Jurkat, Clone E6-1 (cell line): ENCODE results near the gene ARMC5.

GRCh38 chr16:30805004-30805996 lies 18.3 kb upstream of the ZNF629 start:
- RRBS: 100% methylated on average over 3 of the region's 62 CpGs

DNA sequence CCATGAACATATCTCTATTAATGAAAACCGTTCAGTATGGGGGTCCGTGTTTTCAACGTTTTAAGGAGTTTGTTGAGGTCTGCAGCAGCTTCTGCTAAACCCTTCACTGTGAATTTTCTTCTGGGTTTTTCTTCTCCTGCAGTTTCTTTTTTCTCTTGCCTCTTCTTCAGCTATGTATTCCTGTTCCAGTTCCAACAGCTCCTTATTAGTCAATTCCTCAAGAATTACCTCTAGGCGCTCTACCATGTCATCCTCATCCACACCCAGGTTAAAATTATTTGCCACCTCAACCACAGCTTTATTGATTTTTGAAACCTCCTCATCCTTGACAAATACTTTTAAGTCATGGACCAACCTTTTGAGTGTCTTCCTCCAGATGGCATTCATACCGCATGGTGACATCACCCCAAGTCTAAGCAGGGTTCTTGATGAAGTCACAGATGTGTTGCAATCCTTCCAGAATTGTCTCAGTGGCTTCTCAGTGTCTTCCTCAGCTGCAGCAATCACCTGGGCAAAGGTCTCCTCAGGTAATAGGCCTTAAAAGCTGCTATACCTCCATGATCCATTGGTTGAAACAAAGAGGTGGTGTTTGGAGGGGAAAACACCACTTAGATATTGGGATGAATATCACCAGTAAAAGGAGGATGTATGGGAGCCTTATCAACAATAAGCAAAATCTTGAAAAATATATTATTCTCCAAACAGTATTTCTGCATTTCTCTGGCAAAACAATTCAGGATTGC lies 40.1 kb downstream of the BCL7C start:
- RRBS: no CpG with 5 or more reads among the region's 5 CpGs

DNA sequence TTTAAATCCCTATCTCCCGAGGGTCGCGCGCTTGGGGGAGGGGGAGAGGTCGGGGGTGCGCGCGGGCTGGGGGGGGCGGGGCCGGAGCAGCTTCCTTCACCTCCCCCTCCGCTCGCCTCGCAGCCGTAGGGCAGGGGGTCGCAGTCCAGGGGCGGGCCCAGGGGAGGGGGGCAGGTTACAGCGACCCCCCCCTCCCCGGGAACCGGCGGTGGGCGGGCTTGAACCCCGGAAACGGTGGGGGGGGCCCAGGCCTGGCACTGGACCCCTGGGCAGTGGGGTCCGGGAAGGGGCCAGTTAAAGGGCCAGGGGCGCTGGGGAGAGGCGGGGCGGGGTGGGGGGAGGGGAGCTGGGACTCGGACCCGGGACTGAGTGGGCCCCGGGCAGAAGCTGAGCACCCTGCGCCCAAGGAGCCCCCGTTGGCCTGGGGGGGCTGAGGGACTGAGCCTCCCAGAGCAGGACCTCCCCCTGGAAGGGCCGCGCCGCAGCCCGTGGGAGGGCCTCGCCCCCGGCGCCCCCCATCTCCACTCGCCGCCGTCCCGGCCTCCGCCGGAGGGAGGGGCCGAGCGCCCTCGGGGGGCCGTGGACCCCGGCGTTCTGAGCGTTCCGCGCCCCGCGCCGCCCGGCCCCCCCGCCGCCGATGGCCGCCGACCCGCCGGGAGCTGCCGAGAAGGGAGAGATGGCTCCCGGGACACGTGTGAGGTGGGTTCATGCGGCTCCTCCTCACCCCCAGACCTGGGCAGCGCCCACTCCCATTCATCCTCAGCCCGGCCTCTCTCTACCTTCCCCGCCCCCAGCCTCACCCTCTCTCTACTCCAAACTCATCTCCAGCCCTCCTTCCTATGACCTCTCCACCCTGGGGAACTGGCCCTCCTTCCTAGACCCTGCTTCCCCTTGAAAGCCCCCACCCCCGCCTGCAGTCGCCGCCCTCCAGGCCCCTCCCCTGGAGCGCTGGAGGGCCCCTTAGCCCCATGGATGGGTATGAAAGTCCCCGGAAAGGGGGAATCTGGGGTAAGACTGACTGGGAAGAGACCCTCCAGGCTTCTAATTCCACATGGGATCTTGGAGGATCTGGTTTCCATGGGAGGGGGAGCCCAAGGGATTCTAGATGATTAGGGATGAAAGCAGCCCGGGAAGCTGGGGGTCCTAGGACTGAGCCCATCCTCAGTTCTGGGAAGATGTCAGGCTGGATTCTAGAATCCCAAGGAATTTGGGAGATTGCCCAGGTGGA lies 803 bp downstream of the FBXL19 start:
- RRBS: 6% methylated on average over 18 of the region's 78 CpGs

DNA sequence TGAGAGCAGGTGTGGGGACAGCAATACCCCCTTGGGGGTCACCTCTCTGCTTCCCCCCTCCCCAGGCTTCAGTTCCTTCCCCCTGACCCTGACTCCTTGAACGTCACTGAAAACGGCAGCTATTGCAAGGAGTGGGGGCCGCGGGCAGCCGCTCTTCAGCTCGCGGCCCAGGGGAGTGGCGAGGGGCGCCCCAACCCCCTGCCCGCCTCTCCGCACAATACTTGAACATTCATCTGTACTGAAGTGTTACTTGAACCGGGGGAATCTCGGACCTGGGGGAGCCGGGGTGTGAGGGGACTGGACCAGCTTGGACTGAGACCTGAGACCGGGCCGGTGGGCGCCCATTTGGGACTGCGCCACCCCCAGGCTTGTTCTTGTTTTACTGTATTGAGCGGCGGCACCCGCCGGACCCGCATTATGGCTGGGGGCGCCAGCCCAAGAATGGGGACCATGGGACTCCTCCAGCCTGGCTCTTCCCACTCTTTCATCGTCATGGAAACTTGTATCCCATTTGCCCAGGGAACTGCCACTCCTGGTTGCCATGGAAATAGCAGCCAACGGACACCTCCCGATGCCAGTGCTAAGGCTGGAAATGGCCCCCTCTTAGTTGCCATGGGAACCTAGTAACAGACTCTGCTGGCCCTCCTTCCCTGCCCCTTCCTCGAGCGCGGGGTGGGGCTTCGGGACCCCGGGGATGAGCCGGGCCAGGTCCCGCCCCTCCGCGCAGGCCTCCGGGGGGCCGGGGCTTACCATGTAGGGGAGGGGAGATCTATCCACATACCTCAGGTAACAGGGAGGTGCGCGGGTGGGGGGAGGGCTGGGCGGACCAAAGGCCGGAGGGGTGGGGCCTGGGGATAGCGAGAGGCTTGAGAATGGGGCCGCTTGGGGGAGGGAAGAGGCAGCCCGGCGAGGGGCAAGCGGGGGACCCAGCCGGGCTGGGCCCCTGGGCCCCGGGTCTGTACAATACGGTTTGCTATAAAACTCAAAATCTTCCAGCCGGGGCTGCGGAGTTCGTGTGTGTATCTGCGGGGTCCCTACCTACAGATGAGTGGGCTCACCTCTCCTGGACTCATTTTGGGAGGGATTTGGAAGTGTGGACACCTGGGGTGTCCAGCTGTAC lies 725 bp upstream of the ORAI3 start:
- RRBS: 92% methylated on average over 5 of the region's 54 CpGs

- RRBS: no CpG with 5 or more reads among the region's 25 CpGs
Measured at GRCh38 chr16:30949614-30950733, 1.1 kb downstream of the ORAI3 start.

- RRBS: no CpG with 5 or more reads among the region's 23 CpGs
Measured at GRCh38 chr16:31001903-31002924, 8.2 kb downstream of the STX1B start.

GRCh38 chr16:31063579-31064160 lies 10.4 kb downstream of the ZNF668 start:
- RRBS: no CpG with 5 or more reads among the region's 42 CpGs

GRCh38 chr16:31141662-31142360 lies 6.3 kb upstream of the PRSS8 start:
- RRBS: no CpG with 5 or more reads among the region's 19 CpGs

GRCh38 chr16:31187265-31187974 lies 7.5 kb downstream of the FUS start:
- RRBS: no CpG with 5 or more reads among the region's 10 CpGs

GRCh38 chr16:31265131-31265909 lies 5.5 kb downstream of the ITGAM start:
- RRBS: no CpG with 5 or more reads among the region's 17 CpGs

DNA sequence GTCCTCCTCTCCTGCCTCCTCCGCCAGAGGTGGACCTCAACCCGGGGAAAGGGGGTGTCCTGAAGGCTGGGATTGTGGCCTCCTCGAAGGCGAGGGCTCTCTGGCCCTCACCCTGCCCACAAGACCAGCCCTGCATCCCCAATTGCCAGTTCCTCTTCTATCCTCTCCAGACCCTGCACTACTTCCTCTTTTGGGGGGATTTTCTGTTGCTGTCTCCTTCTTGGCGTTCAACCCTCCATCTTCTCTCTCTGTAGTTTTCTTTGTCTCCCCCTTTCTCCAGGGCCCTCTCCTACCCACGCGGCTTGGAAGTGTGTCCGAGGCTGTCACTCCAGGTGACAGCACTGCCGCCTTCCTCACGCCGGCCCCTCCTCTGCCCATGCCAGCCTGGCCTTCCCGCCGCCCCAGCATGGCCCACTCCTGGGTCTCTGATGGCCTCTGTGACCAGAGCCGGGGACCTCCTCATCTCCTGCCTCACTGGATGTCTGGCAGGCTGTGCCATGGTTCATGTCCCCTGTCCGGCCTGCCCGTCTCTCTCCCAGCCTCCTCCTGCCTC lies 2.5 kb upstream of the ITGAX start:
- RRBS: 7% methylated on average over 2 of the region's 16 CpGs

DNA sequence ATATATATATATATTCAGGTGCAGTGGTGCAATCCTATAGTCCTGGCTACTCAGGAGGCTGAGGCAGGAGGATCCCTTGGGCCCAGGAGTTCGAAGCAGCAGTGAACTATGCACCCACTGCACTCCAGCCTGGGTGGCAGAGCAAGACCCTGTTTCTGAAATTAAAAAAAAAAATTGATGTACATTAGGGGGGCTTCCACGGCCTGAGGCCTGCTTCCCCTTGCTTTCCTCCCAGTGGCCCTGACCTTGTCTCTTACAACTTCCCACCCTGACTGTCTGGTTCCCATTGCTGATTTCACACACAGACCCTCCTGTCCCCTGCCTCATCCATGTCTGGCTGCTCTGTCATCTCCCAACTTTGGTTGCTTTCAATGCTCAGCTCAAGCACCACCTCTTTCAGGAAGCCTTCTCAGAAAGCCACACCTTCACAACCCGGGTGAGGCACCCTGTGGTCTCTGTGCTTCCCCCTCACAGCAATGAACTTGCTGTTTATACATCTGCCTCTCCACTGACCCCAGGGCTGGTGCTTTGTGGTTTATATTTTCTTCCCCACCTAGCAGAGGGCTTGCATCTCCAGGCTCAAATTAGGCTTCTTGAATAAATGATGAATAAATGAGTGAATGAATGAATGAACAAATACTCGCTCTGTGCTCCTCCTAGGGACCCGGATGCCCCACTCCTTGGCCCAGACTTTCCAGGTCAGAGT lies 667 bp upstream of the ITGAX start:
- RRBS: no CpG with 5 or more reads among the region's 5 CpGs

GRCh38 chr16:31428969-31429168 lies 709 bp upstream of the COX6A2 start:
- RRBS: no CpG with 5 or more reads among the region's 1 CpG

- RRBS: no CpG with 5 or more reads among the region's 5 CpGs
Measured at GRCh38 chr16:31454371-31454903, 4.9 kb upstream of the ARMC5 start.

DNA sequence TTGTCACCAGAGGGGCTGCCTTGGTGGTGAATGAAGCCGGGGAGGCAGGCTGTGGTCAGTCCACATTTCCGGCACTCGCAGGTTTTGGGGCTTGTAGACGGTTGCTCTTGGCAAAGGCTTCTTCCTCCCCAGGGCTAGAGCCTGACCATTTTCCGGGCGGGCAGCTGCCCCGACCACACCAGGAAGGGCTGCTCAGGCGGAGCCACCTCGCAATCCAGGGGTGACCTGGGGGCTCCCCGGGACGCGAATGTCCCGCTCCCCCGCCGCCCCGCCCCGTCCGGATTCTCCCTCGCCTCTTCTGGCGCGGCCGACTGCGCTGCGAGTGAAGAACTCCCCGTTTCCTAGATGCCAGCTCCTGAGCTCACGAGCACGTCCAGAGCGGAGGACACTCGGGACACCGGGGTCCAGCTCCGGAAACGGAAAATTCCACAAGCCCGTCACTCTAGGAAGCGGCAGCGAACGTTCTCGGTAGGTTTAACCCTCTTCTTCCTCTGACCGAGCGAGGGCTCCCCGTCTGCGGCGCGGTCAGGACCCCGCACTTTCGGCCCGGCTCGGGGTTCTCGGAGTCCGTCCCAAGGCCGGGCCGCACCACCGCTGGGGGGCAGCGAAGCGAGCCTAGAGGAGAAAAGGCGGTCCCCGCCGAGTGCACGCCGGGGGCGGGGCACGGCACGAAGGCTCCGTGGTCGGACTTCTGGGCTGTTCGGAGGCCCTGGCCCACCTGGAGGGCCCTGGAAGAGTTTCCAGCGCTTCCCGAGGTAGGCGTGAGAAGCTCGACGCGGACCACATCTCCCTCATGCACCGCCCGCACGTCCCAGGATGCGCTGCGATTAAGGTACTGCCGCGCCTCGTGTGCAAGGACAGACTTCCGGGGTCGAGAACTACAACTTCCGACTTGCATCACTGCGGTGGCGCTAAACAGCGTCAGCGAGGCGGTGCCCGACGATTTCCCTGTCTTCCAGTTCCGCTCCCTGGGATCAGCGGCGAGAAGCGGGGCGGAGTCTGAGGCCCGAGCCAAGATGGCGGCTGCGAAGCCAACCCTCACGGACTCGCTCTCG lies at the start of gene ARMC5:
ARMC5 (plus strand) TSS at position 993 of the 1,055 bp plus-strand sequence.
- RRBS: 1% methylated on average over 32 of the region's 100 CpGs

DNA sequence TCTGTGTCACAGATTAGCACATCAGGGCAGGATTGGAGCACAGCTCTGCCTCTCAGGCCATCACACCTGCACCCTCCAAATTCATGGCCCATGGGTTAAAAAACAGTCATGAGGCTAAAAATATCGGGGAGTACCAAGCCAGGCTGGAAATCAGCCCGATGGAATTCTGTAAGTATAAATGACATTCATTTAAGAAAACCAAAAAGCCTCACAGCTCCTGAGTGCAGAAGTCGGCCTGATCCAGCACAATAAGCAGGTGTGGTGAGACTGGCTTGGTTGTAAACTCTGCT lies 1623.0 kb downstream of the TP53TG3F start:
- RRBS: no CpG with 5 or more reads among the region's 3 CpGs

GRCh38 chr16:35151545-35151807 lies 1692.1 kb downstream of the TP53TG3F start:
- RRBS: no CpG with 5 or more reads among the region's 4 CpGs

GRCh38 chr16:35469014-35469437 lies 2009.6 kb downstream of the TP53TG3F start:
- RRBS: no CpG with 5 or more reads among the region's 8 CpGs

- RRBS: 99% methylated on average over 18 of the region's 46 CpGs
Measured at GRCh38 chr16:35552694-35553470, 2093.5 kb downstream of the TP53TG3F start.

GRCh38 chr16:46757227-46758256 lies 9.4 kb upstream of the MYLK3 start:
- RRBS: 42% methylated on average over 4 of the region's 25 CpGs